ENCODE measurements around the gene LIMA1.

GRCh38 chr12:50095672-50096637, 7.9 kb upstream of the GPD1 start:
- PRO-cap, 2 experiments = no peak in any of the 2 experiments

DNA sequence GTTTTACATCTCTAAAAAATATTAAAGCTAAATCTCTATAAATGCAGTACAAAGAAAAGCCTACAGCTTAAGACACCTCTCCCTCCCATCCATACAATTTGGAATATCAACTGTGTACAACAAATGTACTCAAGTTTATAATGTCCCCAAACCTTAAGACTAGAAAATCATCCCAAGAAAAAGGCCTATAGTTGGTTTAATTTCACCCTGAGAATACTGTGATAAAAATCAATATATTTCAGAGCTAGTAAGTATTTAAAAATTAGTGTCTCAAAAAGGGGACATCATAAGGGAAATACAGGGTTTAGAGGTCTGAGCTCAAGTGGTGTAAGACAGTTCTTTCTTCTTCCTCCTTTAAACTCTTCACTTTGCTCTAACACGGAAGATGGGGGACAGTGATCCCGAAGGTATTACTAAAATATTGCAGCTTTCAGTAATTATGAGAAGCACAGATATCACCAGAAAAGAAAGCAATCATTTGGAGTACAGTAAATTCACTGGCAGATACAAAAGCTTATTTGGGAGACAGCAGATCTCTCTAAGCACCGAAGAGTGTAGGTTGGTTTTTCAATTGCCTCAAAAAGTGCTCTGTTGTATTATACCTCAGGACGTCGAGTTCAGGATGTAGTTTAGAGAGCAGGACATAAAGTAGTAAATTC, 8.8 kb upstream of the CERS5 start:
- PRO-cap, 2 experiments = no peak in any of the 2 experiments

GRCh38 chr12:50187175-50187924, 20.2 kb upstream of the CERS5 start:
- PRO-cap, 2 experiments = no peak in any of the 2 experiments

DNA sequence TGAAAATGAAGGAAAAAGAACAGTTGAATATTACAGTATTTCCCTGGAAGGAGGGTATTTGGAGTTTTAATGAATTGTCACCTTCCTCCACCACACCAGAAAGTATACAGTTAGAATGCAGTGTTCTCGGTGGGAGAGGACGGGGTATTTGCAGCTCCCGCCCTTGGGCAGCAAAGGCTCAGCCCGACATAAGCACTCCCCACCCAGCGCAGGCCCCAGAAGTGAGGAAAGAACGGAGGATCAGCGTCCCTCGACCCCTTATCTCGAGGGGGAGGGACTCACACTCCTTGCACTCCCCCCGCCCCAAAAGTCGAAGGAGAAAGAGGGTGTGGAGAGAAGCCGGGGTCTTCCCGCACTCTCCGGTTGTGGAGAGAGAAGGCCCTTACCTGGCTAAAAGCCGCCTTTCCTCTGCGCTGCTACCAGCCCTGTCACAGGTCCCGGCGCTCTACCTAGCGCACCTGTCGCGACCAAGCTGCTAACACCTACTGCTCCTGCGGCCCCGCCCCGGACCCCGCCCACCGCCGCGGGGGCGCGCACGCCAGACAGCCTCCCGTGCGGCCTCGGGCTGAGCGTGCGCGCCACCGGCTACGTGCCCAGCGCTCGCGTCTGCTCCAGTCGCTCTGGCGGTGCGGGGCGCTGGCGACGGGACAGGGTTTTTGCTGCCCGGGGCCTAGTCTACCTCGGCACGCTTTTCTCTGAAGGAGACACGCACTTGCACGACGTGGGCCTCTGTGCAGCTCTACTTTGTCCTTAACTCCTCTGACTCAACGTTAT, at the start of gene LIMA1:
LIMA1 (minus strand) TSS at position 487 of the 774 bp plus-strand sequence.
- PRO-cap, 2 experiments = peak in 2 of 2 experiments; most common plus-strand start position 623 of the sequence (in 2); most common minus-strand start position 449 of the sequence (in 2)

DNA sequence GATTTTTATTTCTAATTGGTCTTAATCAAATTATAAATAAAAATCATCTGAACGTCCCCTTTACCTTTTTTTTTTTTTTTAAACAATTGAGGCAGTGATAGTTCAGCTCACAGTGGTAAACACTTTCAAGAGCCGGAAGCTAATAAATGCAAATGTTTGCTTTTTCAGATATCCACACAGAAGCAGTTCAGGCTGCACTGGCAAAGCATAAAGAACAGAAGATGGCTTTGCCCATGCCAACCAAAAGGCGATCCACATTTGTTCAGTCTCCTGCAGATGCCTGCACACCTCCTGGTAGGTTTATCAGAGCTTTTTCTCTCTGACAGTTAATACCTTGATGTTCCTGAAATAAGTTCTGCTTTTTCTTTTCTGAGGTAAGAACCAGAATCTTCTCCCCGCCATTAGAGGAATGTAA, 103.9 kb upstream of the ATF1 start:
- PRO-cap, 2 experiments = no peak in any of the 2 experiments

DNA sequence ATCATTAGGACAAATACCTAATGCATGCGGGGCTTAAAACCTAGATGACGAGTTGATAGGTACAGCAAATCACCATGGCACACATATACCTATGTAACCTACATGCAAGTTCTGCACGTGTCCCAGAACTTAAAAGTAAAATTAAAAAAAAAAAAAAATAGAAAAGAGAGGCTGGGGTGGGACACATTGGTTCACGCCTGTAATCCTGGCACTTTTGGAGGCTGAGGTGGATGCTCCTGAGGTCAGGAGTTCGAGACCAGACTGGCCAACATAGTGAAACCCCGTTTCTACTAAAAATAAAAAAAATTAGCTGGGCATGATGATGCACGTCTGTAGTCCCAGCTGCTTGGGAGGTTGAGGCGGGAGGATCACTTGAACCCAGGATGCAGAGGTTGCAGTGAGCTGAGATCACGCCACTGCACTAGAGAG, 76.1 kb upstream of the ATF1 start:
- PRO-cap, 2 experiments = no peak in any of the 2 experiments

DNA sequence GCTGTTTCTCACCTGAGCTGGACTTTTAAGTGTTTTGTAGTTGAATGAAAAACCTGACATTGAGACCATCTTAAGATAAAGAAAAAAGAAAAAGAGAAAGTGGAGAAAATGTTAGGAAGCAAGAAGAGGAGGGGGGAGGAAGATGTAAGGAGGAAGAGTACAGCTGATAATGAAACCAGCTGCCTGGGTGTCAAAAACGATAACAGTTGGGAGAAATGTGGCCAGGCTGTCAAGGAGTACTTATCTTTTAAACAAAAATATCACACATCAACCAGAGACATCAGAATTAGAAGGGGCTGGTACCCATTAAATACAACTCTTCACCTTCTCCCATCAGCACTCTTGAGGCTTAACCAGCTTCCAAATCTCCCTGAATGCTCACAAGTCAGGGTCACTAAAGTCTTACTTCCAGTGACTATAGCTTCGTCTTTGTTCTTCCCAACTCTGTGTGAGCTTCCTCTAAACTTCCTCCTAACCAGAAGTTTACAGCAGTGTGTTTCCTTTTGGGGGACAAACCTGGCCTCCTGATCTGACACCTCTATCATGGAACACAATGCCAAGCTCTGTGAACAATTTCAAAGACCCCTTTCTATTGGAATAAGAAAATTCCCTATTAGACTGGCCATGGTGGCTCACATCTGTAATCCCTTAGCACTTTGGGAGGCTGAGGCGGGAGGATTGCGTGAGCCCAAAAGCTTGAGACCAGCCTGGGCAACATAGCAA, 4.4 kb downstream of the SLC11A2 start:
- PRO-cap, 2 experiments = no peak in any of the 2 experiments

GRCh38 chr12:51167837-51168237, 5.1 kb downstream of the TFCP2 start:
- PRO-cap, 2 experiments = no peak in any of the 2 experiments

- PRO-cap, 2 experiments = peak in 2 of 2 experiments; most common plus-strand start chr12:51323552 (in 2); most common minus-strand start chr12:51323412 (in 2)
Measured at GRCh38 chr12:51323204-51323916, 614 bp downstream of the BIN2 start.

GRCh38 chr12:51403436-51404373, 12.5 kb upstream of the GALNT6 start:
- PRO-cap, 2 experiments = no peak in any of the 2 experiments

DNA sequence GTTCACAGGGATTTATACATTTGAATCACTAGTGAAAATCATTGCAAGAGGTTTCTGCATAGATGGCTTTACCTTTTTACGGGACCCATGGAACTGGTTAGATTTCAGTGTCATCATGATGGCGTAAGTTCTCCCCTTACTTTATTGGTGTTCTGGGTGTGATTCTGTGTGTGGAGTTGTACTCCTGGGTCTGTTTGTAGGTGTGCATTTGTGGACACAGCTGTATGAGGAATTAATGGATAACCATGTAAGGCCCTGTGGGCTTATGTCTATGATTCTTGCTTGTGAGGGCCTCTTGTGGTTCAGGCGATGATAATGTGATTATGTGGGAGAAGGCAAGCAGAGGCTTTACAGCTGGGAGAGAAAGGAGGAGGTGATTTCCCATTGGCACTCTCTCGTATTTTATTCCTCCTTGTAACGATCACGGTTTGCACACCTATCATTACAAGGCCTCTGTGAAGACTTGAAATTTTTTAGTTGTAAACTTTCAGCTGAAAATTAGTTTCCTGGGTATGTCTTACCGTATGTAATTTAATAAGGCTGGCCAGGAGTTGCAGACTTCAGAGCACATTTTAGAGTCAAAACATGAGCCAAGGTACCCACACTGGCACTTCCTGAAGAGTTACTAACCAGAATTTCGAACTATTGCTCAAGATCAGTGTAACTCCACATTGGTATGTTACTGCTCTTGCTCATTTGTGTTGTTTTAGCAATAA, 96.2 kb downstream of the SCN8A start:
- PRO-cap, 2 experiments = no peak in any of the 2 experiments

GRCh38 chr12:51751635-51752219, 63.0 kb downstream of the TMDD1 start:
- PRO-cap, 2 experiments = no peak in any of the 2 experiments

- PRO-cap, 2 experiments = no peak in any of the 2 experiments
Measured at GRCh38 chr12:51996463-51997270, 10.1 kb upstream of the TAMALIN start.

DNA sequence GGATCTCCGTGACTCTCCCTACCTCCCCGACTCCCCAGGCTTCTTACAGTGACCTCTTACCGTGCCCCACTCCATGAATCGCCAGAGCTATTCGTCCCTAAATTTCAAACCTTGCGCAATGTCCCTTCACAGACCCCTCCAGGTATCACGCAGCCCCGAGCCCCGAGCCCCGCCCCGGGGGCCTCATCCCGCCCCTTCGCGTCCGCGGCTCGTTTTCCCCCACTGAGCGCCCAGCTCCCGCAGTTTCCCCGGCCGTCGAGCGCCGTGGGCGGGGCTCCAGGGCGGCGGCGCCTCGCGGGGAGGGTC, 257 bp upstream of the TAMALIN start:
- PRO-cap, 2 experiments = peak in 2 of 2 experiments; most common minus-strand start position 224 of the sequence (in 1)

DNA sequence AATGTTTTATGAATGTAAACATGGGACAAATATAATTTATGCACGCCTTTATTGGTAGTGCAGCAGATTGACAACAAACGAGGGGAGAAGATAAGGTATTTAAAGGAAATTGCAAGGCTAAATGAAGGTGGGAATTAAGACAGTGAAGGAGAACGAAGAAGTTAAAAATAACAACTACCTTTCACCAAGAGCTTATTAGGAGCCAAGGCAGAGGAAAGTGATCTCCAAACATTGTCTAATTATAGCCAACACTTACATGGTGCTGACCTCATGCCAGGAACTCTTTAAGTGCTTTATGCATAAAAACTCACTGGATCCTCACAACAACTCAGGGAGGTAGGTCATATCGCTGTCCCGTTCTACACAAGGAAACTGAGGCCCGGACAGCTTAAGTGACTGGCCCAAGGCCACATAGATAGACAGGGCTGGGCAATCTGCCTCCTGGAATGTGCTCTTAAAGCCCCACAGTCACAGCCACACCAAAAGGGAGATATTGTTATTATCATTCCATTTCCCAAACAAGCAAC, 19.5 kb downstream of the TAMALIN start:
- PRO-cap, 2 experiments = no peak in any of the 2 experiments

- PRO-cap, 2 experiments = no peak in any of the 2 experiments
Measured at GRCh38 chr12:52026953-52027515, 20.3 kb downstream of the TAMALIN start.

GRCh38 chr12:52078586-52078833, 994 bp upstream of the SMIM41 start:
- PRO-cap, 2 experiments = no peak in any of the 2 experiments

- PRO-cap, 2 experiments = no peak in any of the 2 experiments
Measured at GRCh38 chr12:52082890-52083394, 3.4 kb downstream of the SMIM41 start.

- PRO-cap, 2 experiments = no peak in any of the 2 experiments
Measured at GRCh38 chr12:52091686-52092337, 12.3 kb downstream of the SMIM41 start.

DNA sequence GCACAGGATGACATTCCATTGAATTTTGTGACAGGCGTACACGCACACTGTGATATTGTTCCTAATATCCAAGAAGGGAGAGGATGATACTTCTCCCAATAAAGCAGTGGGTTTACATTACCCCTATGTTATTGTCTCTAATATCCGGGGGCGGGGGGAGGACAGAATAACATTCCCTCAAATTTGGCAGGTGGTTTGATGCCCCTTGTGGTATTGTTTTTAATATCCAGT, 36.2 kb downstream of the SMIM41 start:
- PRO-cap, 2 experiments = no peak in any of the 2 experiments